AG04449 (cell line): ENCODE measurements around a stretch of chr11.

GRCh38 chr11:12166939-12167732, 56.7 kb downstream of the MICAL2 start:
- RRBS = 10% methylated on average over 3 of the region's 19 CpGs

- RRBS = no CpG with 5 or more reads among the region's 5 CpGs
These were observed 68.6 kb downstream of the MICAL2 start for GRCh38 chr11:12178962-12179442.

GRCh38 chr11:12235430-12236557, 125.4 kb downstream of the MICAL2 start:
- RRBS = no CpG with 5 or more reads among the region's 16 CpGs

- RRBS = no CpG with 5 or more reads among the region's 4 CpGs
These were observed 48.2 kb upstream of the PARVA start for GRCh38 chr11:12329105-12329620.

- RRBS = no CpG with 5 or more reads among the region's 3 CpGs
These were observed 32.2 kb downstream of the PARVA start for GRCh38 chr11:12409628-12409991.

- RRBS = no CpG with 5 or more reads among the region's 4 CpGs
These were observed 49.2 kb downstream of the PARVA start for GRCh38 chr11:12426560-12426977.

- RRBS = no CpG with 5 or more reads among the region's 1 CpG
These were observed 100.3 kb downstream of the PARVA start for GRCh38 chr11:12477684-12478087.

DNA sequence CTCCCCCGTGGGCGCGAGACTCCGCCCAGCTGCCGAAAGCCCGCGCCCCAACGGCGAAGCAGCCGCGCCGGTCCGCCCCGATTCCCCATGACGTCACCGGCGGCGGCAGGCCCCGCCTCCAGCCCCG, 145 bp upstream of the TEAD1 start:
- RRBS = under 1% methylated on average over 8 of the region's 20 CpGs

DNA sequence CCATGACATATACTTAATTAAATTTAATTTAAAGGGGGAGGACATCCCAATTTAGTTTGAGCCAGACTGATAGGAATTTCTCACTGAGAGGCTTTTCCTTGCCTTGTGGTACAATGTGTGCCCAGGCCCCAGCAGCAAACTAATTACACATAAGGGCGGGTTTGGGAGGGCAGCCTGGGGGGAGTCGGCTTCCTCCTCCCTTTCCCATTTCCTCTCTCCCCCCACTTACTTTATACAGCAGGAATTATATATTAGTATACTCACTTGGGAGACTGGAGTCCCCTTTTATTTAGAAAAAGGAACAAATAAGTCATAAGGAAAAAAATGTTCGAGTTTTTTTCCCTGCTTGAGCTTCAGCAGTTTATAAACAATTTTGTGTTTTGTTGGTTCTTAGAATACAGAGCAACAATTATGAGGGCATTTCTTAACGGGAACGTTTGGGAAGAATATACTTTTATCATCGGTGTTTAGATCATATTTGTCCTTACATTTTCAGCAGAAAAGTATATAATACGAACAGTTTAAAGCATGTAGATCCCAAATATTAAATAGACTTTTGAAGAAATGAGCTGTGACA, 3.1 kb downstream of the TEAD1 start:
- RRBS = no CpG with 5 or more reads among the region's 7 CpGs

DNA sequence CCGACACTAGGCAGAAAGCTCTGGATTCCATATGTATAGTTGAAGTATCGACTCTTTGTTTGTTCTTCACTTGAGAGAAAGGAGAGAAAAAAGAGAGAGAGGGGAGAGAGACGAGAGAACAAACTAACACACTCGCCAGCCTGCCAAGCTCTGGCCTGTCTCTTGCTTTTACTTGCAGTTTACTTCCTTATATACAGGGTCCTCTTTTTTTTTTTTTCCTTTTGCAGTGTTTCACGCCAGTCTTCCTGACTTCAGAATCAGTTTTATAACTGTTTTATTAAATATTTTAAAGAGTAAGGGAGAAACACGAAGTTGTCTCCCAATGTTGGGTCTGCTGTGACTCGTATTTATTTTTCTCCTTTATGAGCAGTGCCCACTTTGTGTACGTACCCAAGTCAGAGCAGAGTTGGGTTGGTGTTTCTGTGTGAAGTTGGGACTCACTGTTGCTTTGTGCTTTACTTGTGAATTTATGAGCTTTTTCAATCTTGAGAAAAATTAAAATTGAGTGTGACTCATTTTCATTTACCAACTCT, 20.0 kb downstream of the TEAD1 start:
- RRBS = no CpG with 5 or more reads among the region's 8 CpGs

GRCh38 chr11:12701010-12701803, 27.0 kb downstream of the TEAD1 start:
- RRBS = no CpG with 5 or more reads among the region's 6 CpGs

DNA sequence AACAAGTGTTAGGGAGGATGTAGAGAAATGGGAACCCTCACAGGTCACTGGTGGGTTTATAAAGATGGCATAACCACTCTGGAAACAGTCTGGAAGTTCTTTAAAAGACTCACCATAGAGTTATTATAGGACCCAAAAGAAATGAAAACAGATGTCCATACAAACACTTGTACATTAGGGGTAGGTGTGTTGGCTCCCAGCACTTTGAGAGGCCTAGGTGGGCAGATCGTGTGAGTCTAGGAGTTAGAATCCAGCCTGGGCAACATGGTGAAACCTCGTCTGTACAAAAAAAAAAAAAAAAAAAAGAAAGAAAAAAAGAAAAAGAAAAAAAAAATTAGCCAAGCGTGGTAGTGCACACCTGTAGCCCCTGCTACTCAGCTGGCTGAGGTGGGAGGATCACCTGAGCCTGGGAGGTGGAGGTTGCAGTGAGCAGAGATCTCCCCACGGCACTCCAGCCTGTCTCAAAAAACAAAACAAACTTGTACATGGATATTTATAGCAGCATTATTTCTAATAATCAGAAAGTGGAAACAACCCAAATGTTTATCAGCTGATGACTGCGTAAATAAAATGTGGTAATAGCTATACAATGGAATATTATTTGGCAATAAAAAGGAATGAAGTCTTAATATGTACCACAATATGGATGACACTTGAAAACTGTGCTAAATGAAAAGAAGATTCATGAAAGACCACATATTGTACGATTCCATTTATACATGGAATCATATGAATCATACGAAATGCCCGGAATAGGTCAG, 107.6 kb downstream of the TEAD1 start:
- RRBS = no CpG with 5 or more reads among the region's 8 CpGs

- RRBS = no CpG with 5 or more reads among the region's 5 CpGs
These were observed 155.7 kb downstream of the TEAD1 start for GRCh38 chr11:12829495-12830652.

DNA sequence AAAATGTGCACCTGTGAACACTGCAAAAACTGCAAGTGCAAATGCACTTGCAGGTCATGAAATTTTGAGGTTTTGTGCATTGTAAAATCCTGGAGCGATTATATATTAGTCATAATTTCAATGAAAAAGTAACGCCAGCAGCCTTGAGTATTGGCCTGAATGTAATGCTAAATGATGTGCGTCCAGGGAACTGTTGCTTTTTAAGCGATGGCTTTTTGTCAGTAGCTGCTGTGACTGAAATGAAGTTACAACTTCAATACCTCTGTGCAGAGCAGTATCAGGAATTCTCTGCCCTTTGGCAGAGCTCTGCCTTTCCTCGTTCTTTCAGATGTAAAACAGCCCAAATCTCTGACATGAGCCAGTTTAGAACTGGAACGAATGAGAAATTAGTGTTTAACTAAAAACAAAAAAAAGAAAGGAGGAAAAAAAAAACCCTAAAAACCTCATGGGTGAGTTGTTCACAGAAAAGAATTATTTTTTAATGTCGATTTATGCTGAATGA, 146.5 kb upstream of the RASSF10 start:
- RRBS = no CpG with 5 or more reads among the region's 7 CpGs

DNA sequence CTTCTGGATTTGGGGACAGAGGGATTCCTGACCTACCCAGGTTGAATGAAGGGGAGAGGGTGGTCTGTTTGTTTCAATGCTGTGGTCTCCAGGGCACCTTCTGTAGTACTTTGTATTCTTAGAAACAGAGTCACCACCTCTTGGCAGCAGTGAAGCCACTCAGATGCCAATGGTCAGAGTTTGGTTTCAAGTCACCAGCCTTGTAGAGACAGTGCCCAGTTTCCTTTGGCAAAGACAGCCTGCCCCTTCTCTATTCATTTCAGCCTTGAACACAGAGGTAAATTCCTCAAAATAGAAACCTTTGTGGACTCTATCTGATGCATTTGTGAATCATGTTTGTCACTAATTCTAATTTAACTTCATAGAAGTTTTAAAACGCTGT, 111.7 kb upstream of the RASSF10 start:
- RRBS = no CpG with 5 or more reads among the region's 1 CpG

DNA sequence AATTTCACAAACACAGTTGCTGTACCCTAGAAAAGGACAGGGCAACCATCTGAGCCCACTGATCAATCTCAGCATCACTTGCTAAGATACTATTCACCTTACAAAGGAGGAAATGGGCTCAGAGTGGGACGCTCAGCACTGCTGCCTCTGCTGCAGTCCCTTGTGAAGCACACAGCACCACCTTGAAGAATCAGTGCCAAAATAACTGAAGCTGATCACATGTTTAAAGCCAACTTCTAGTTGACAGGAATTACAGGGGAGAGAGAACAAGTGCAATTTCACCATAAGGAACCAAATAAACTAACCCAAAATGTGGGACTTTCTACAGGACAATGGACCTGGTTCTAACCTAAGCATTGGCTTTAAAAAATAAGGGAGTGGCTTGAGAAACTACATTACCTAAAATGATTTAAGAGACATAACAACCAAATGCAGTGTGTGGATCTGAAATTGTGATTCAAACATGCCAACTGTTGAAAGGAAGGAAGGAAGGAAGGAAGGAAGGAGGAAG, 35.2 kb downstream of the RASSF10 start:
- RRBS = no CpG with 5 or more reads among the region's 1 CpG

- RRBS = no CpG with 5 or more reads among the region's 16 CpGs
These were observed 35.5 kb downstream of the BMAL1 start for GRCh38 chr11:13312973-13313599.

DNA sequence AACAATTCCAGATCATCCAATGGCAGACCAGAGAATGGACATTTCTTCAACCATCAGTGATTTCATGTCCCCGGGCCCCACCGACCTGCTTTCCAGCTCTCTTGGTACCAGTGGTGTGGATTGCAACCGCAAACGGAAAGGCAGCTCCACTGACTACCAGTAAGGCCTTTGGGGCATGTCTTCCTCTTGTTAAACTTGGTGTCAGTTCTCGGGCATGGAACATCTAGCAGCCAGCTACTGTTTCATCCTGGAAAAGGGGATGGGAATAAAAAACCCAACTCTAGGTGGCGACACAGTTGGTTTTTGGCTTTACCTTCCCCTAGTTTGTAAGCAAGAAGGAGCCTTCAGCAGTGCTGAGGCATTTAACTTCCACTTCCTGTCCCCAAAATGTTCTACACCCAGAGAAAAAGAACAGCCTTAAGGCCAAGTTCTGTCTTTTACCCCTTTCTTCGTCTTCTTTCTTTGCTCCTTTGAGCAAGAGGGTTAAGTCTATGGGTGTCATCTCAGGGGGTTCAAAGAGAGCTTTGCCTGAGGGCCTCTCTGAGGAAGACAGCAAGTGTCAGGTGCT, 76.8 kb downstream of the BMAL1 start:
- RRBS = no CpG with 5 or more reads among the region's 7 CpGs

GRCh38 chr11:13448515-13449299, 14.3 kb downstream of the BTBD10 start:
- RRBS = no CpG with 5 or more reads among the region's 6 CpGs

- RRBS = 3% methylated on average over 35 of the region's 58 CpGs
These were observed 441 bp upstream of the FAR1 start for GRCh38 chr11:13667915-13668539.